Spinal cord (tissue), 3 donors: ENCODE measurements around the gene STMN1.

DNA sequence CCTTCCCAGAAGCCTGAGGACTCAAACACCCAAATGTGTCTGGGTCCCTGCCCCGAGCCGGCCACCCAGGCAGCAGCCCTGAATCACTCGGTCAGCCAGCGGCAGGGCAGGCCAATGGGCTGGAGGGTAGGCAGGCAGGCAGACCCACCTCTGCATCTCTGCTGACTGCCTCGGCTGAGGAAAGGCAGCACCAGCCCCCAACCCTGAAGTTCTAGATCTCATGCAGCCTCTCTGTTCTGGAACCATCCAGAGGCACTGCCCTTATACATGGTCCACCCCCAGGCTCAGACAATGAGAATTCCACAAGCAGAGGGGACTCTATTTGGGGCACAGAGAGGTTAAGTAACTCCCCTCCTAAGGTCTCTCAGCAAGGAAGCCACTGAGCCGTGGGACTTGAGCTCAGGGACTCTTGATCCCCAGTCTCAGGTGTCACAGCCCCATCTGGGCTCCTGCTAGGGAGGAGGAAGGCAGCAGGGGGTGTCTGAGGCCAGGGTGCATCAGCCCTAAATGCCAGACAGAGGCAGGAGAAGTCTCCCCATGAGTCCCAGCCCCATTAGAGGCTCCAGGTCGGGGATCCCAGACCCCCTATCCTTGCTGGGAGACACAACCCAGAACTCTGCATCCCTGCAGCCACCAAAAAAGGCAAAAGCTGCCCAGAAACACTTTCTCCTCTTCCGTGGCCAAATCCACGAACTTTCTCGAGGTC lies 33.3 kb upstream of the RUNX3 start:
- PRO-cap = no peak
- RAMPAGE, long total RNA = no peak

- PRO-cap = no peak
- RAMPAGE, long total RNA = no peak
These were observed 89.3 kb upstream of the RUNX3 start for GRCh38 chr1:25019247-25019971.

- PRO-cap = no peak
- RAMPAGE, long total RNA = no peak
These were observed 100.8 kb upstream of the RUNX3 start for GRCh38 chr1:25030543-25031628.

DNA sequence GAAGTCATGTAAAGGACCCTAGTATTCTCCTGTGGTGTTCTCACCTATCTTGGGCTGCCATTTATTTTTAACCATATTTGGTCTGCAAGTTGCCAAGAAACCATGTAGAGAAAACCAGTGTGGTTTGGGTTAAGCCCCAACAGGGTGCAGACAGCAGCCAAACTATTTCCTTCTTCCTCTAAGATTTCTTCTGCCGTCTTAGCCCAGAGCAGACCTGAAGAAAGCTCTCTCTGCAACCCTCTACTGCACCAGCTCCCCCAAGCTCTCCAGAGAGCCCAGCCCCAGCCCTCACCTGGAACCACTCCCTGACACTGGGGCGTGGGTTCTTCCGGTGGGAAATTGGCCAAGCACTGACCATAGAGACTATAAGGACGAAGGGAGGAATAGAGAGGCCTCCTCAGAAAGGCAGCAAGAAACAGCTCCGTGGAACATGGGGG lies 136.6 kb downstream of the SYF2 start:
- PRO-cap = no peak
- RAMPAGE, long total RNA = no peak

DNA sequence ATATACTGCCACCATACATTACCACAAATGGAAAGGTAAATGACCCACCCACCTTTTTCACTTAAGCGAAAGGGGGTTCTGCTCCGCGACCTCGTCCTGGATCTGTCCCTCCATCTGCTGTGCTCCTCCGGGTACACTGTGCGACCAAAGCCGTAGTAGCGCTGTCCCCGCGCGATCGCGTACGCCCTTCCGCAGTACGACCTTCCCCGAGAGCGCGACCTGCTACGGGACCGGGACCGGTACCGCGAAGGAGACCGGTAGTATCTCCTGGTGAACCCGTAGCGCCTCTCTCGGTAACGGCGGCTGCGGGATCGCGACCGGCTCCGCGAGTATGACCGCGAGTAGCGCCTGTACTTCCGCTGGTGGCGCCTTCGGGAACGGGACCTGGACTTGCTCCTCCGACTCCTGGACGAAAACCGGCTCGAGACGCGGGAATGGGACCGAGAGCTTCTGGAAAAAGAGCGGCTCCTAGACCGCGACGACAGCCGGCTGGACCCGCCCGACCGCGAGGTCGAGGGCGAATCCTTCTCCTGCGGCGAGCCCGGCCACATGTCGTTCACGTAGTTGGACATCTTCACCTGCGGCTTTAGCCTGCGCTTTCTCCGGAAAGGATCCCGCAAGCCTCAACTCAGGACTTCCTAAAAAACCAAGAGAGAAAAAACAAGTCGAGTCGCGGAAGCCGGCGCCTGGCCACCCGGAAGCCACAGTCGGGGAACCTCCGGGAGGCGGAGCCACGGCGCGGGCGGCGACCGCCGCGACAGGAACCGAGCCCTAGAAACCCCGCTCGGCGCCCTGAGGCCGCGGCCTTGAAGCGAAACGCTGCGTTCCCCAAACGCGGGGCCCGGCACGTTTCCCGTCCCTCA lies 631 bp downstream of the RSRP1 start:
- PRO-cap = no peak
- RAMPAGE, long total RNA = no peak

- PRO-cap = no peak
- RAMPAGE, long total RNA = no peak
These were observed 772 bp upstream of the MACO1 start for GRCh38 chr1:25430022-25430227.

DNA sequence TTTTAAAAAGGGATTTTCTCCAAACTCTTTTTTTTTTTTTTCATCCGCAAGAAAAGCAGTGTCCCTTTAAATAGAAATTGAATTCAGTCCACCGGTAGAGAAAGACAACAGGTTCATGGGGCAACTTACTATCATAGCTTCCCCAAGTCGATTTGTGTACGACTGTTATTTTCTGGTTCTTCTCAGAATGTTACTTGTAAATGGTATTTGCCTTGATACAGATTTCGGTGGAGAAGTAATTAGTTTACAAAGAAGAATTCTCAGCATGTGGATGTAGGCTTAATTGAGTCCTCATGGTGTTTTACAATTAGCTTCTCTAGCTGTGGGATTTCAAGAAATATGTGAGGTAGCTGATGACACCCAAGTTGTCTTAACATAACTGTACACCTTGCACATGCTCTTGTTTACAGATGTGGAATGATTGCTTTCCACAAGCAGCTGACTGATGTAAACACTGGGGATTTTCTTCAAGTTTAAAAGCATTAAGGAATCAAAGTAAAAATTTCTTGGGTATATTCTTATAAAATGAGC lies 1.3 kb downstream of the MACO1 start:
- PRO-cap = no peak
- RAMPAGE, long total RNA = no peak

GRCh38 chr1:25497932-25498771 lies 45.3 kb upstream of the LDLRAP1 start:
- PRO-cap = no peak
- RAMPAGE, long total RNA = no peak

DNA sequence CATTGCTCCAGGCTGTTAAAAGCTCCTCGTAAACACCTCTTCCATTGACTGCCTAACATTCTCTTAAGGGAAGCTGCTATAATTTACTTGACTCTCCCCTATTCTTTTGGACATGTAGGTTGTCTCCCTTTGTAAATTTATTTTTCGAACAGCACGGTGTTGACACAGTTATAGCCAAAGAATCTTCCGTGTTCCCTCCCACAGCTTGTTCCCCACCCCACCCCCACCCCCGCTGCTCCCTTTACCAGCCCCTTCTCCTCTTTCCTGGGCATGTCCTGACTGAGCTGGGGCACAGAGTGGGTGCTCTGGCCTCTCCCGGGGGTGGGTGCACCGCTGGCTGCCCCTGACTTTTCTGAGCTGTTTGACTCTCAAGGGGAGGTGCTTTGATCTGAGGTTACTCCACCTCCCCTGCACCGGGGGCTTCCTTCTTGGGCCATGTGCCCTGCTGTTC lies 22.9 kb downstream of the LDLRAP1 start:
- PRO-cap = no peak
- RAMPAGE, long total RNA = no peak

- PRO-cap = no peak
- RAMPAGE, long total RNA = no peak
These were observed 25.6 kb downstream of the LDLRAP1 start for GRCh38 chr1:25568953-25569391.

DNA sequence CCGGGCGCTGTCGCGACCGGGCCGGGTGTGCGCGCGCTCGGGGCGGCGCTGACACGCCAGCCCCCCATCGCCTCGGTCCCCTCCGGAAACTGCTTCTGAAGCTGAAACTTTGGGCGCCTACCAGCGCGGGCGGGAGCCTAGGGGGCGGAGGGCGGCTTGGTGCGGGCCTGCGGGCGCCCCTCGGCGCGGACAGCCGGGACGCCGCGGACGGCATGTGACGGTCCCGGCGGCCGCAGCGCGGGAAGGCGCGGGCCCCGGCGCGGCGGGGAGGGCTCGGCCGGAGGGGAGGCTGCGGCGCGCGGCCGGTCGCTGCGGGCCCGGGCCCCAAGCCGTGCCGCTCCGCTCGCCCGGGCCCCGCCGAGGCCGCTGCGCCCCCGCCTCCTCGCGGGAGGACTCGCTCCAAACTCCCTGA lies 641 bp downstream of the MAN1C1 start:
- PRO-cap = no peak
- RAMPAGE, long total RNA = no peak

- PRO-cap = no peak
- RAMPAGE, long total RNA = no peak
These were observed 56.5 kb upstream of the SELENON start for GRCh38 chr1:25743343-25743991.

DNA sequence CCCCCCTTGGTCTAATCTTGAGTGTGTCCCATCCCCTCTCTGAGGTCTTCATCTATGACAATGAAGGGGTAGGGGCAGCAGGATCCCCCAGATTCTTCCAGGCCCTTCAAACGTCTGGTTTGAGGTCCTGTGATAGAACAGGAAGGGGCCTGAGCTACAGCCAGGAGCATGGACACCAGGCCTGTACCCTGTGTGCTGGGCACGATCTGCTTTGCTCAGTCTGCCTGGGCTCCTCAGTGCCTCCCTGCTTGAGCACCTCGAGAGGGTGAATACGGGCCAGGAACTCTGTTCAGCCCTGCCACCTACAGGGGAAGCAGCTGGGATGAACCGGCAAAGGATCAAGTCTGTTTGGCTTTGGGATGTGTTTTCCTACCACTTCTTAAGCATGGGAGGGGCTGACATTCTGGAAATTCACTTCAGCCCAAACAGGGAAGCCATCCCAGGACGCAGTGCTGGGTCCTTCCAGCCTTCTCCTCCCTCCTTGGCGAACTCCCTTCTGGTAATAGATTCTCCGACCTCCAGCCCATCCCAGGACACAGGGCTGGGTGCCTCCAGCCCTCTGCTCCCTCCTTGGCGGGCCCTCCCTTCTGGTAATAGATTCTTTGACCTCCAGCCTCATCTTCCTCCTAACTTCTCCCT lies 55.9 kb upstream of the SELENON start:
- PRO-cap = no peak
- RAMPAGE, long total RNA = no peak

GRCh38 chr1:25805811-25806279 lies 5.9 kb downstream of the SELENON start:
- PRO-cap = no peak
- RAMPAGE, long total RNA = no peak

GRCh38 chr1:25906343-25906739 lies at the start of gene STMN1:
Gene STMN1, minus strand, starts transcription at chr1:25906419.
- PRO-cap = unidirectional peak, minus-strand start at chr1:25906419
- RAMPAGE, long total RNA = start-site peak on the minus strand at chr1:25906413-25906454, 8,269 and 4,296 reads in 2 replicates

DNA sequence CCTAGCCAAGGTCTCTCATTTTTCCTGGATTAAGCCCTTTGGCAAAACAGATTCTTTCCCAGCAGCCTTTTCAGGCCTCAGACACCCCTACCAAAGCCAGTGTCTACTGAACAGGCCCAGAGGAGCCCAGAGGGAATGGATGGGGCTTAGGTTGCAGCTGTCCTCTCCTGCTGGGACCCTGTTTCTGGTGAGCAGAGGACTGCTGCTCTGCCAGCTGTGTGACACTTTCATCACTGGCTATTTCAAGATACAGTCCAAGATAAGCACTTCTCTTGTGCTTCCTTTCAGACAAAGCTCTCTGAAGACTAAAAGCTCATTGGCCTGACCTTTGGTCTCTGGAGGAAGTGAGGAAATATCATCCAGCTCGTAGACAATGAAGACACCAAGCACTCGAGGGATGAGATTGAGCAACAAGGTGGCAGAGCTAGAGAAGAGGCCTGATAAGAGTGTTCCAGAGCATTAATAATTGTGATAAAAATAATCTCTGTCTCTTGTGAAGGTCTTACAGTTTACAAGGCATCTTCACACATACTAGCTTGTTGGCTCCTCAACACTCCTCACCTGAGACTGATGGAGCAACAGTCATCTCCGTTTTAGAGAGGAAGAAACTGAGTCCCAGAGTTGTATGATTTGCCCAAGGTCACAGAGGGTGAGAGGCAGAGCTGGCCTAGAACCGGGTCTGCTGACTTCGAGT lies 829 bp downstream of the PAFAH2 start:
- PRO-cap = no peak
- RAMPAGE, long total RNA = no peak

DNA sequence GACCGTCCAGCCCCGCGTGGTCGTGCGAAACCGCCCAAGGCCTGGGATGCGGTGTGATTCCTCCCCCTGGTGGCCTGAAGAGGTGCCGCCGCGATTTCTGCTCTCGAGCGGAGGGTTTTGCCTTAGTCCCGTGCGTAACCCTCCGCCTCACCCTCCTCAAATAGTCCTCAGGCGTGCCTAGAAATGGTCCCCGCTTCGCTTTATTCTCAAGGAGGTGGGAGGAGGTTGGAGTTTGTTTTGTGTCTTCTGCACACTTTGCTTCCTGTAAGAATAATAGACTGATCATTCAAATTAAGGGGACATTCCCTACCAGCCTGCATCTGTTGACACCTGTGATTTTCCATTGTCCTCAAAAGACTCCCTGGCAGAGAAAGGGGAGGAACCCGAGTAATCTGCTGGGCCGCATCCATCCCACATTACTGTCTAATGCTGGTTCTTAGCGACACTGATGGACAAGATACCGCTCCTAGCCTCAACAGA lies 423 bp upstream of the PAFAH2 start:
- PRO-cap = no peak
- RAMPAGE, long total RNA = no peak

DNA sequence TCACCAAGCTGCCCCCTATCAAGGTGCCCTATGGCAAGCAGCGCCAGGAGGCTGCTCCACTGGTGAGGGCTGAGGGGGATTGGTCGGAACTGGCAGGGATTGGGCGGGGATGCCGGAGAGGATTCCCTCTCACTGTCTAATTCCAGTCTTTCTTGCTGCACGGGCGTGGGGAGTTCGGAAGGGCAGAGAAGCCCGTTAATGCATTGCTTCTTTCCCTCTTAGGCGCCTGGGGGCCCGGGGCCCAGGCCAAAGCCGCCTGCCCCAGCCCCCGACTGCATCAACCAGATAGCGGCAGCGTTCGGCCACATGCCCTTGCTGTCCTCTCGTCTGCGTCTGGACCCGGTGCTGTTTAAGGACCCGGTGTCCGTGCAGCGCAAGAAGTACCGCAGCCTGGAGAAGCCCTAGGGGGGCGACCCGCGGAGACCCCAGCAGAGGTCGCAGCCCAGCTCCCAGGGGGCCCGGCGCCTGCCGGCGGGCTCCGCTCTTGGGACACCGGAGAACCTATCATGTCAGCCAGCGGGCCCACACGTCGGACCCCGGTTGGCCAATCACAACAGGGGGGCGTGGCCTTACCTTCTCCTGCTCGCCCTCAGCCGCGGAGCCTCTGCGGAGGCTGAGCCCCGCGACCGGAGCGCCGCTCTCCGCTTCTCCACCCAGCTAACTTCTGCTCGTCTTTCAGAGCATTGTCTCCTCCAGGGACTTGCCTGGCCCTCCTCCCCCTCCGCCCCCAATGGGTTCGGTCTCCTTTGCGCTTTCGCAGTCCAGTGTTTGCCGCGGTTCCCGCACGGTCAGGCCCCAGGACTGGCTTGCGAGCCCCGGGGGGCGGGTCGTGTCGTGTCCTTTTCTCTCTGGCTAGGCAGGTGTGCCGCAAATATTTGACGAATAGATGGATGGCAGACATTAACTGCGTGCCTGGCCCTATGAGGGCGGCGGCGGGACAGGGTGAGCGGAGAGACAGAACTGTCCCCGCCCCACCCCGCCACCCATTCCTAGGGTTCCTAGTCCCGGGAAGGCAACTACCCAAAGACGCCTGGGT lies 10.7 kb downstream of the SLC30A2 start:
- PRO-cap = no peak
- RAMPAGE, long total RNA = no peak

DNA sequence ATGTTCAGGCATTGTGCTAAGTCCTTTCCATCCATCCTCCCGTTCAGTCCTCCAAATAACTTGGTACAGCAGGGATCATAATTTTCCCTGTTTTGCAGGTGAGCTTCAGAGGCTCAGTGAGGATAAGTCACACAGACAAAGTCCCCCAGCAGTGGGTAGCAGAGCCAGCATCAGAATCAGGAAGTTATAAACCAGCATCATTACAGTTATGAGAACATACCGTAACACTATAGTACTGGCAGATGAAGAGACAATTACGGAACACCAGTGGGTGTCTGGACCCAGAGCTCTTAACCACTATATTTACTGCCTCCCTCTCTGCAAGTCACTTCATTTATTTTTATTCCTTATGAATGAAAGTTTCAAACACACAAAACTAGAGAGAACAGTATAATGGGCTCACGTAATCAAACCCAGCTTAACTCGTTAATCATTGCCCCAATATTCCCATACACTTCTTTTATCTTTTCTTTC lies 5.5 kb upstream of the TRIM63 start:
- PRO-cap = no peak
- RAMPAGE, long total RNA = no peak

GRCh38 chr1:26075336-26076402 lies 8.2 kb upstream of the TRIM63 start:
- PRO-cap = no peak
- RAMPAGE, long total RNA = no peak